ENCODE measurements around the genes LIPT1 and LYG2.

GRCh38 chr2:98868891-98869827 is 66.9 kb downstream of the CRACDL start:
- PRO-cap, result bidirectional peak, plus-strand start at chr2:98869388, minus-strand start at chr2:98869239

- PRO-cap, result no peak
Observed at GRCh38 chr2:99133999-99134837, 7.3 kb upstream of the C2orf15 start.

DNA sequence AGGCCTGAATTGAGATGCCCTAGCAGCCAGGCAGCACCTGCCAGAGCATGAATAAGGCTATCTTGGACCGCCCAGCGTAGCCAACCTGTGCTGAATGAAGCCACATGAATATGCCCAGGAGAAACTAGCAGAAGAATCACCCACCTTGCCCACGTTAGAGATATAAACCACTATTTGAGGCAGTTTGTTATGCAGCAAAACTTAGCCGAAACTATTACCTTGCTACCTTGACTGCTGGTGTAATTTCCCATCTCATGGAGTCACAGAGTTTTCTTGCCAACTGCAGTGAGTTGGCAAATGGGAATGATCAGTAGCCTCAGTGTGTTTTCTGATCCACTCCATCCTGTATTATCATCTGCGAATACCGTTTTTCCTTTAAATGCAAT is 676 bp downstream of the TSGA10 start:
- PRO-cap, result no peak

DNA sequence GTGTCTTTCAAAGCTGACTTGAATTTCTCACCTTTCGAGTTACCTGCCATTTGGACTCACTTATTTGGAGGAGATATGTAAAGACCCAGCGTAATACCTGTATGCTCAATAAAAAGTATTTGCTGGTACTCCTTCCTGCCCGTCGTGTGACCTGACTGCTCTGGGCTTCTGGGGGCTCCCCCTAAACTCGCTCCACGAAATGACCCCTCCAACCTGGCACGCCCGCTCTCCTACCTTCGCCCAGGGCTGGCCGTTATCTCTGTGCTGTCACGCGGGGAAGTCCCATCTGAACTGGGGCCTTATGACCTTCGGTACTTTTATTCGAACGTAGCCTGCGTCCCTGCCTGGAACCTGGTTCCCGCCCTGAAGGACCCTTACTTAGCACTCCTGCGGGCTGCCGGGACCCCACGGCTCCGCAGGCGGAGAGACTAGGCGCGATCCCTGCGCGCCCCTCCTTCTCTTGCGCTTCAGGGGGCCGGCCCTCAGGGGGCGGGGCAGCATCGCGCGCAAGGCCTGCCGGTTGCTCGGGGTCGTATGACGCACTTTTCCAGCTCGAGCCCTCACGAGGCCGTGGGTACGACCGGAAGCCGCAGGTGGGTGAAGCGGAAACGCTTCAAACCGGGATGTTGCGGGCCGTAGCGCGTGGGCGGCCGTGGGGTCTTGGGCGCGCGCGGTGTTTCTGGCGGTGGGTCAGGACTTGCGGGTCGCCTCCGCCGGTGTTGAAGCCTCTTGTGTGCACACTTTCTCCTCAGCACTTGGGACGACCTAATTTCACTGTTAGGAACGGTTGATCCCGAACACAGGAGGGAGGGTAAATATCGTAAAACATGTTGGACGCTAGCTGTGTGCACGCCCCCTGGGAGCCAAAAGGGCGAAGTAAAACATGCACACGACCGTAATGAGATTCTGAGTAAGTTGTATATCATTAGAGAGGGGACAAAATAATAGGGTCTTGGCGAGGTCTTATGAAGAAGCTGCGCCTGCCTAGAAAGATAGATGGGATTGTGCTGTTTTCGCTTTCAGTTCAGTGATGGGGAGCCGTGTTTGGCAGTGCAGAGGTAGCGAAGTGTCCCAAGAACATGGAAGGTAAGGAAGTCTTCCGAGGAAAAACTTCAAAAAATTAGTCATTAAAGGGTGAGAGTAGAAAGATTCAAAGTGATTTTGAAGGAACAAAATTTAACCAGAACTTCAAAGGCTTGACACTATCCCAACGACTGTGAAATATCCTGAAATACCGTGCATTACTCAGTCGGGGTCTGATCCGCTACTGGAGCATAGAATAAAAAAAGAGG is at the start of gene LIPT1:
TSS of gene LIPT1 (plus strand) at position 509 of the 1,292 bp plus-strand sequence.
- PRO-cap, result bidirectional peak, plus-strand start at position 616 of the sequence, minus-strand start at position 469 of the sequence; unidirectional peak, plus-strand start at position 1,022 of the sequence

GRCh38 chr2:99155767-99156372 is 1.1 kb downstream of the LIPT1 start:
- PRO-cap, result no peak

- PRO-cap, result no peak
Observed at GRCh38 chr2:99255556-99255930, at the start of gene LYG2. Gene LYG2 (minus strand): TSS chr2:99255666.

GRCh38 chr2:99360909-99362123 is 24.1 kb downstream of the EIF5B start:
- PRO-cap, result no peak

- PRO-cap, result no peak
Observed at GRCh38 chr2:100178059-100178384, 35.6 kb upstream of the AFF3 start.

DNA sequence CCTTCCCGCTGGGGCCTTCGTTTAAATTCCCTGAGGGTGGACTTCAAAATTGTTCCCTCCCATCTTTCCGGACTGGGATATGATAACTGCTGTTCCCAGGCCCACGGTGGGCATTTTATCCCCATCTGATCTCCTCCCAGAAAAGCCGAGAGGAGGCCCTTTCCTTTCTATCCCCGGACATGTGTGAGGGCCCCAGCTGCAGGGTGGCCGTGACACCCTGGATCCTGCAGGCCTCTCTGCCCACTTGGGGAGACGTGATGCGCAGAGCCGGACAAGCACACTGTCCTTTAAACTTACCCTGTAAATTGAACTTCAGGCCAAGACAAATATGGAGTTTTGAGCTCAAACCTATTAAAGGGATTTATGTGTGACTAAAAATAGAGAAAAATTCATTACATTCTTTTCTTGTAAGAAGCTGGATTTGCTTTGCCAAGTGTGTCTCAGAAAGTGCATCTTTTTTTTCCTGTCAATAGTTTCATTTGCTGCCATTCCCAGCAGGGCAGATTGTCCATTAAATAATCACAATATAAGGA is 54.6 kb upstream of the AFF3 start:
- PRO-cap, result no peak

- PRO-cap, result no peak
Observed at GRCh38 chr2:100674580-100674976, 111.8 kb downstream of the PDCL3 start.

- PRO-cap, result unidirectional peak, plus-strand start at chr2:100813833
Observed at GRCh38 chr2:100813387-100814019, 6.4 kb upstream of the NPAS2 start.

DNA sequence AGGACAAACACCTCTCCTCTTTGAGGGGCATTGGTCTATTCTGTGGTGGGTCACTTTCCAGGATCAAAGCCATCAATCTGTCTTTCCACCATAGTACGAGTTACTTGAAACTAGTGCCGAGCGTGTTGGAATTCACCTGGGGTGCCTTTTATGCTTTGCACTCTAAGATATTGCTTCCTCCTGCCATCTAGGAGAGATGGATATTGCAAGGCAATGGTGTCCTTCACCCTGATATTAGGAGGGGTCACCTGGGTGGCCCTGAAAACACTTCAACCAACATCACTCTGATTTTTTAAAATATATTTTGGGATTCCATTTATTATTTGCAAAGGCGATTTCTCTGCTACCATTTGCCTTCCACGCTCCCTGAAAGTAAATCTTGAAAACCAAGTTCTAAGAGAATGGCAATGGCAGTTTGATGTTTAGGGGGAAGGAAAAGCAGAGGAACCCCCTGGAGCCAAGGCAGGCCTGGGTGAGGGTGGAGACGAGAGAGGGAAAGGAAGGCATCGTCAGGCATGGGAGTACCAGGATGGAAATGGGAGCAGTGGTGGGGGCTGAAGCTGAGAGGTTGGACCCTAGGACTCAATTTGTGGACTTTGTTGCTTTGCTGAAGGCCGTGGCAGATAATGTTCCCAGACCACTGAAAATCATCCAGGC is 4.7 kb downstream of the NPAS2 start:
- PRO-cap, result no peak

DNA sequence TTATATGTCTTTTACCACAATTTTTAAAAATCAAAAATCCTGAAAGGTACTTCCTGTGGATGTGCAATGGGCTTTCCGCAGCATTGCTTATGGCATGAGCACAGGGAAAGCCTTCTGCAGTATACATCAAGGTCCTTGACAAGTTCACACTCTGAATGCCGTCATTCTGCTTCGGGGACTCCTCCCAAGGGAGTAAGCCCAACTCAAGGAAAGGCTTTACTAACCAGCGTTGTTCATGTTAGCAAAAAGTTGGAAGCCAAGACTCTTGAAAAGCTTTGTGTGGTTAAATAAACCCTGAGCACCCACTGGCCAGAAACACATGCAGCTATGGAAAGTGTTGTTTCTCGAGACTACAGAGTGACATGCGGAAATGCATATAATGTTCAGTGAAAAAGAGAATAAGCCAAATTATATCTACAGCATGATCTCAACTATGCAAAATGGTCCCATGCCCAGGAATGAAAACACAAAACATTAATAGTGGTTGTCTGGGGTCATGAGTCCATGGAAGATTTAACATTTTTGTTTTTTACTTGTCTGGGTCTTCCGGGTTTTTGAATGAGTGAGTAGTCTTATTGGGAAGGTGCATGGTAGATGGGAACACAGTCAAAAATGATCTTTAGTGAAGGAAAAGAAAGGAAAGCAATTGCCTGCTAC is 31.5 kb downstream of the NPAS2 start:
- PRO-cap, result no peak

DNA sequence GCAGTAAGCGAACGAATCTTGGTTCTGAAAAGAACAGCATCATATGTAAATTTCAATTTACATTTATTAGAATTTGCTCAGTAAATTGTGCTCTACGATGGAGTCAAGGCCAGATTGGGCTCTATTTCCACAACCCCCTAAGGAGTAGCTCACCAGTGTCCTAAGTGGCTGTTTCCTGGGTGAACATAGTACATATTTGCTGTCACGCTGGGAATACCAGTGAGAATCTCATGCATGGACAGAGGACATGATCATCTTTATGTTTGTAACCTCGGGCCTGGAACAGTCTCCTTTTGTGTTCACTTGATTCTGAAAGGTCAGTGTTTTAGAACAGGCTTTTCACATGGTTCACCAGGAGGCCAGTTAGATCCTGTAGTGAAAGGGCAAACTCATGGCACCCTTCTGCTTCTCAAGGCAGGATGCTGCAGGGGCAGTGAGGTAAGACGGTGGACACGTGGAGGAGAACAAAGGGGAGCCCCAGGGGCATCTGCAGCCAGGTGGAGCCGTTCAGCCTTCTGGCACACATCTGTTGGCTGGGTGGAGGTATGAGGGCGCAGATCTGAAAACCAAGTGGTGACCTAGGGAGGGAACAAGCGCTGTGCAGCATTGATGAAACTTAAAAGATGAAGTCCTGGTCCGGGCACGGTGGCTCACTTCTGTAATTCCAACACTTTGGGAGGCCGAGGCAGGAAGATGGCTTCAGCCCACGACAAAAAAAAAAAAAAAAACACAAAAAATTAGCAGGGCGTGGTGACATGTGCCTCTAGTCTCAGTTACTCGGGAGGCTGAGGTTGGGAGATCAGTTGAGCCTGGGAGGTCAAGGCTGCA is 33.5 kb downstream of the NPAS2 start:
- PRO-cap, result no peak

GRCh38 chr2:100871785-100872390 is 51.9 kb downstream of the NPAS2 start:
- PRO-cap, result no peak

DNA sequence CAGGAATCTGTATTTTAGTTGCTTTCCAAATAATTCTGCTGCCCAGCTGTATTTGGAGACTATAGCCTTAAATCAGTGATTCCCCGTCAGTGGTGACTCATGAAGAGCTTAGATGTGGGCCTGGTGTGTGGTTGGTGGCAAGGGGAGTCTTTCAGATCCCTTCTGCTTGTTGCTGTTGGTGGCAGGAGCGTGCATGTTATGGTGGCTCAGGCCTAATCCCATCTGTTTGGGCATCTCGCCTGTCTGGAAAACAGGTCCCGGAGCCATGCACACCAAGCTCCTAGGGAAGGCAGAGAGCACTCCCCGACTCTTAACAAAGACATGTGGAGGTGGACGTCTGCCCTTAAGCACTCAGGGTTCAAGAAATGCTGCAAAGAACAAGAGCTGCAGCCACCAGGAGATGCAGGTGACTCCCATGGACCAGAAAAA is 56.6 kb downstream of the NPAS2 start:
- PRO-cap, result no peak

GRCh38 chr2:100879568-100880316 is 59.8 kb downstream of the NPAS2 start:
- PRO-cap, result no peak

DNA sequence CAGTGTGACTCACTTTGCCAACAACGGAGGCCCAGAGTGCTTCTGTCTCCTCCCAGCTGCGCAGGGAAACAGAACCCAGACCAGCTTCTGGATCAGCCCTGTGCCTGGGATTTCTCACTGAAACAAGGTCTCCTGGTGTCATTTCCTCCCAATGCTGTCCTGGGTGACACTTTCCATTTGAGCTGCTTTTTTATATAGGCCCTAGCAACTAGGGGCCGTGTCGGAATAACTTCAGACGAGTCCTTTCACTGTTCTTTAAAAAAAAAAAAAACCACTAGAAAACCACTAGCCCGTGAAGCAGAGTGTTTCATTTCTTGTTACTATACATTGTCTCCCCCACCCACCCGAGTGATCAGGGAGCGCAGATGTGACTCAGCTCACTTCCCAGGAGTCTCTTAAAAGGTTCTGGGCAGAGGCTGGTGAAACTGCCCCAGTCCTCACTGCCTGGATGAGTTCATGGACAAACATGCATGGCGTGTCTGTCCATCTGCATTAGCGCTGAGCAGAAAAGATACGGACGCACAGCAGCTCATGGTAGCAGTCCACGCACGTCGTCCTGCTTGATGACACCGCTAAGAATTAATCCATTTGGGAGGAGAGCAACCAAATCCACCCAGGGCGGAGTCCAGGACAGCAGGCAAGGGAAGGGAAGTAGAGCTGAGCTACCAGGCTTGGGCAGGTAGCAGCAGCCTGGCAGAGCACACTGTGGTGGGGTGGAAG is 25.1 kb upstream of the RPL31 start:
- PRO-cap, result no peak

GRCh38 chr2:100989007-100989822 is 12.9 kb upstream of the RPL31 start:
- PRO-cap, result no peak

DNA sequence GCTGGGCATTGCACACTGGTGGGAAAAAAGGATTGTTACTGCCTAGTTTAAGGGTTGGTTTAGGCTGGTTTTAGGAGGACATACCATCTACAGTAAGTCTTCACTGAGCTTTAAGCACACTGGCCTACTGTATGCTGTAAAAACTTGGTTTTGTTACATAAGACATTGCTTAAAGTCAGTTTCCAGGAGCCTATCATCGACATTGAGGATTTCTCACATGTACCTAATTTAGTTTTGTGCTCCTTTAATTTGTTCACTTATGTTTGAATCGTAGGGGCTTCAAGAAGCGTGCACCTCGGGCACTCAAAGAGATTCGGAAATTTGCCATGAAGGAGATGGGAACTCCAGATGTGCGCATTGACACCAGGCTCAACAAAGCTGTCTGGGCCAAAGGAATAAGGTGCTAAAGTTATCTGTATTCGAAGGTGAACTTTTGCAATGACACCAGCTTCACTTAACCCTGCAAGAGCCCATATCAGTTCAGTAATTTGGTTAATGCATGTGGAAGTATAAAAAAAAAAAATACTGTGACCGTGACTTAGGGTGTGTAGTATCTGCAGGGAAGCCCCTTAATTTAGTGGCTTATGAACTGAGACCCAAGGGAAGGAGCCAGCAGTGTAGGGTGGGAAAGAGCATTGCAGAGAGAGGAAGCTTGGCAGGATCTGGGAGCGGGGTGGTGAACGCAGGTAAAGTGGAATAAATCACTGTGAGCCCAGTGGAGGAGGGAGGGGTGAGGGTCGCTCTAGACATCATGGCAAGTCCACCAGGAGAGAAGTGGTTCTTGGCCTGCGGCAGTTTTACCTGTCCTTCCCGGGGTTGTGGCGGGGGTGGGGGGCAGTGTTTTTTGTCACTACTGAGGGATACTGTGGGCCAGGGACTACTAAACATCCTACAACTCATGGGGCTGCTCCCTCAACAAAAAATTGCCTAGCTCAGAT is 2.1 kb downstream of the RPL31 start:
- PRO-cap, result no peak